Cardiac septum (tissue), 1 donor: ENCODE data around the genes KIF3C and EIF2B4.

DNA sequence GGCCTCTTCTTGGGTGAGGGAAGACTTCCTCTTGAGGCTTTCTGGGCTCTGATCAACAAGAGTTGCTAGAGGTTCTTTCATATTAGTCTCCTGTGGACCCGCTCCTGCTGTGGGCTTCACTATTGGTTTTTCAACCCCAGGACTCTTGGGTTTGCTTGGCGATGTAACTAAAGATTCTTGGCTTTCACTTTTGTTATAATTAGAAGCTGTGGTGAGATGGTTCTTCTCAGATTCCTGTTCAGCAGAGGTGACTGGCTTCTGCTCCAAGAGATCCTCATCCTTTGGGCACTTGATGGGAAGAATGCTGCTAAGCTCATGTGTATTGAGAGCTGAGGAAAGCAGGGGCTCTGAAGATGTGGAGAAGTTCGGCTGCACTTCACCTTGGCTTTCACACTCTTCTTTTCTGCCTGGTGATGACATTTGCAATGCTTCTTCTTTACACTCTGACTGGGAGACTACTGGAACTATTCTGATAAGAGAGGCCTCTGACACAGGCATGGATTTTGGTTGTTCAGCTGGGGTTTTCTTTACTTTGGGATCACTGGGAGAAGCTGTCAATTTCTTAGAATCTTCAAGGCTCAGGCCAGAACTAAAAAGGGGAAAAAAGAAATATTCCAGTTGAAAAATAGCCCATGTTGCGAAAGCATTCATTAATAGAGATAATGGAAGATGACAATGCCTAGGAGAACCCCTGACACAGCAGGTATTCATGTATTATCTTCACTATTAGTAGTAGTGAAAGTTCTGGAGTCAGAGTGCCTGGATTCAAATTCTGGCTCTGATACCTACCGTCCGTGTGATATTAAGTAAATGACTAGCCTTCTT, 76.7 kb upstream of the DTNB start:
- PRO-cap = no peak

GRCh38 chr2:25816237-25816835, 62.0 kb downstream of the ASXL2 start:
- PRO-cap = no peak

GRCh38 chr2:25977571-25978381, 4.5 kb downstream of the KIF3C start:
- PRO-cap = no peak

GRCh38 chr2:25982323-25983110, at the start of gene KIF3C:
Gene KIF3C (minus strand): TSS chr2:25982497.
- PRO-cap = bidirectional peak, plus-strand start at chr2:25982625, minus-strand start at chr2:25982535

DNA sequence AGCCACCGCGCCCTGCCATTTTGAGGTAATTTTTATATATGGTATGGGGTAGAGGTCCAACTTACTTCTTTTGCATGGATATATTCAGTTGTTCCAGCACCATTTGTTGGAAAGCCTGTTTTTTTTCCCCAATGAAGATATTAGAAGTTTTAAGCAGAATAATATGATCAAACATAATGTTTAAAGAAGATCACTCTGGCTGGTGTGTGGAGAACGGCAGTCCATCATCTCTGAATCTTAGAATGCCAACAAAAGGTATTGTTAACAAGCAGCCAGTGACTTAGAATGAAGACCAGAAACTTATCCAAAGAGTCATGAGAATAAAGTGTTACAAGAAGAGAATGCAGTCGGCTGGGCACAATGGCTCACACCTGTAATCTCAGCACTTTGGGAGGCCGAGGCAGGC, 67.9 kb upstream of the GAREM2 start:
- PRO-cap = no peak

GRCh38 chr2:26222275-26222833, 22.1 kb downstream of the HADHA start:
- PRO-cap = no peak

DNA sequence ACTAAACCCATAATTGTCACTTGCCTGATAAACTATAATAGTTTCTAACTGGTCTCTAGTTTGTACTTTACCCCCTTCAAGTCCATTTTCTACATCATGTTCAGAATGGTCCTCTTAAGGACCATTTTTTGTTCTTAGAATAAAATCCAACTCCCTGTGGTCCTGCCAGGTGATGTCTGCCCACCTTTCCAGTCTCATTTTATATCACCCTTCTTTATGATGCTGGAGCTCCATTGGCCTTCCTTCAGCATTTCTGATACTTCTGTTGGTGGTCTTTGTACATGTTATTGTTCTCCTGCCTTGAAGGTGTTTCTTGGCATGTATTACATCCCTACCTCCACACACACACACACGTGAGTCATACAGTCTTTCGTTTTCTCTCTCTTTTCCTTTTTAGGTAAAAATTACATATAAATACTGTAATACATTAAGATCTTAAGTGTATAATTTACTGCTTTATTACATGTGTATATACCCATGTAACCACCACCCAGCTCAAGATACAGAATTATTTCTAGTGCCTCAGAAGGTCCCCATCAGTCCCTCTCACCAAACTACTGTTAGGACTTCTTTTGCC, 10.1 kb upstream of the ADGRF3 start:
- PRO-cap = no peak

GRCh38 chr2:26411313-26412027, 9.8 kb downstream of the DRC1 start:
- PRO-cap = no peak

GRCh38 chr2:26706784-26707546, 14.4 kb downstream of the KCNK3 start:
- PRO-cap = no peak

GRCh38 chr2:26786289-26786657, 417 bp downstream of the CENPA start:
- PRO-cap = no peak

- PRO-cap = bidirectional peak, plus-strand start at chr2:27072423, minus-strand start at chr2:27072236
Observed at GRCh38 chr2:27071969-27072813, 737 bp upstream of the OST4 start.

GRCh38 chr2:27079316-27079979, 1.0 kb downstream of the EMILIN1 start:
- PRO-cap = no peak

DNA sequence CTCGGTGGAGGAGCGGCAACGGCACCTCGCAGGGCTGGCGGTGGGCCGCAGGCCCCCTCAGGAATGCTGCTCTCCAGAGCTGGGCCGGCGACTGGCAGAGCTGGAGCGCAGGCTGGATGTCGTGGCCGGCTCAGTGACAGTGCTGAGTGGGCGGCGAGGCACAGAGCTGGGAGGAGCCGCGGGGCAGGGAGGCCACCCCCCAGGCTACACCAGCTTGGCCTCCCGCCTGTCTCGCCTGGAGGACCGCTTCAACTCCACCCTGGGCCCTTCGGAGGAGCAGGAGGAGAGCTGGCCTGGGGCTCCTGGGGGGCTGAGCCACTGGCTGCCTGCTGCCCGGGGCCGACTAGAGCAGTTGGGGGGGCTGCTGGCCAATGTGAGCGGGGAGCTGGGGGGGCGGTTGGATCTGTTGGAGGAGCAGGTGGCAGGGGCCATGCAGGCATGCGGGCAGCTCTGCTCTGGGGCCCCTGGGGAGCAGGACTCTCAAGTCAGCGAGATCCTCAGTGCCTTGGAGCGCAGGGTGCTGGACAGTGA, 3.9 kb upstream of the KHK start:
- PRO-cap = no peak

DNA sequence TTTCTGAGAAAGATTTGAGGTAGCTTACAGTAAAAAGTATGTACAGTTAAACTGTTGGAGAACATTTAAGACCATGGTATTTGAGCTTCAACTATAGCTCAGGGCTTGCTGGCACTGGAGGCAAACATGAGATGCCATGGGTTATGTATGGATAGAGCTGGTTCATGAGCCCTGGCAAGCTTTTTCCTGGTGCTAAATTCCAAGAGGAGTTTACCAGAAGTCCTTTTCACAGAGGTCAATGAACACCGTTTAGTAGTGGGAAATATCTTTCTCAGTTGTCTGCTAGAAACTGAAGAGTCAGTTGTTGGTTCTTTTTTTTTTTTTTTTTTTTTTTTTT, 1.2 kb downstream of the KHK start:
- PRO-cap = no peak

DNA sequence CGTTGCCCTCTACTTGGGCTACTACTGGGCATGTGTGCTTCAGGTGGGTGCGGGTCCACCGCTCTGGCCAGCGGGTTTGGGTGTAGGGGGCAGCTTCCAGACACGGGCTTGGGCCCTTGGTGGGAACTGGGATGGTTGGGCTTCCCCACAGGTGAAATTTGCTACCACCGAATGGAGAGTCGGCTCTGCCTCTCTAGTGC, 305 bp downstream of the ABHD1 start:
- PRO-cap = no peak

DNA sequence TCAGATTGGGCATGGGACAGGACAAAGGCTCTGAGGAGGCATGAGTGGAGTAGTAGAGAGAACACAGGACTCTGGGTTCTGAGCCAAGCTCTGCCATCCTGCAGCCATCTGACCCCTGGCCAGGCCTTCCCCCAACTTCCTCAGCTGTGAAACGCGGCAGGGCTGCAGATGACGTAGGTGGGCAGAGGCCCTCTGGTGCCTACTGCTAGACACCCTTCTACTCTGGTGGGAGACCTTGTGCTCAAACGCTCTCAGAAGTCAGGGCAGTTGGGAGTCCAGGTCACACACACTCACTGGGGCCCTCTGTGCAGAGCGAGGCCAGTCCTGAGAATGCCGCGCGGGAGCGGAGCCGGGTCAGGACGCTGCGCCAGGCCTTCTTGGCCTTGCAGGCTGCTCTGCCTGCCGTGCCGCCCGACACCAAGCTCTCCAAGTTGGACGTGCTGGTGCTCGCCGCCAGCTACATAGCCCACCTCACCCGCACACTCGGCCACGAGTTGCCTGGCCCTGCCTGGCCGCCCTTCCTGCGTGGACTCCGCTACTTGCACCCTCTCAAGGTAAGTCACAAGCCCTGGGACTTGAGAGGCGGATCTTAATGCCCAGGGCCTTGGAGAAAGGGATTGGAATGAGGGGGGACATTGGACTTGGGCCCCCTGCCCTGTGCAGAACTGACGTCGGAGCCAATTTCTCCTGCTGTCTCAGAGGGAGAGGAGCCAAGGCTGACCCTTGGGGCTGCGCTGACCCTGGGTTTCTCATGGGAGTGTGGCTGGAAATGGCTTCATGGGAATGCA, 1.2 kb downstream of the TCF23 start:
- PRO-cap = no peak

DNA sequence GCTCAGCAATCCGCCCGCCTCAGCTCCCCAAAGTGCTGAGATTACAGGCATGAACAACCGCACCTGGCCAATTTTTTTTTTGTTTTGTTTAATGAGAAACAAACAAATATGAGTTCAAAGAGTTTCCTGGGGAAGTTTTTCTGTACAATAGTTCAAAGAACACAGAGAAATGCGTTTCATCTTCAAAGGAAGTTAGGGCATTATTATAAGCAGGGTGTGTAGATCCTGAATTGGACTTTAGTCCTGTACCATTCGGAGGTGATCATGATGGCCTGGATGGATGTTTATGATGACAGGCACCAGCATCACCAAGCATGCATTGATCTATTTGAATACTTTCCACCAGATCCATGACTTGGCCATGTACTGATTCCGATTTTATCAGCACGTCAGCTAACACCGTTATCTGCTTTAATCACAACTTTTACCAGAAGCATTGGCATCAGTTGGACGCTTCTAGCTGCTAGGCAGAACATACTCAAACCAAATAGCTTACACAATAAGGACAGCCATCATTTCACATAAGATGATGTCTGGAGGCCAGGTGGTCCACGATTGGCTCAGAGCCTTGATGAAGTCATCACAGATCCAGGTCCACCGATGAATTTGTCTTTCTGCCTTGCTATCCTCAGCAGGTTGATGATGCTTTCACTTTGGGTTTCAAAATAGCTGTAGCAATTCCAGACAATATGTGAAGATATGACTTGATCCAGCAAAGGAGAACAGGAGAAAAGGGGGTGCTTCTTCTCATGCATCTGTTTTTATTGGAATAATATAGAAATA, 29.1 kb downstream of the TCF23 start:
- PRO-cap = no peak

DNA sequence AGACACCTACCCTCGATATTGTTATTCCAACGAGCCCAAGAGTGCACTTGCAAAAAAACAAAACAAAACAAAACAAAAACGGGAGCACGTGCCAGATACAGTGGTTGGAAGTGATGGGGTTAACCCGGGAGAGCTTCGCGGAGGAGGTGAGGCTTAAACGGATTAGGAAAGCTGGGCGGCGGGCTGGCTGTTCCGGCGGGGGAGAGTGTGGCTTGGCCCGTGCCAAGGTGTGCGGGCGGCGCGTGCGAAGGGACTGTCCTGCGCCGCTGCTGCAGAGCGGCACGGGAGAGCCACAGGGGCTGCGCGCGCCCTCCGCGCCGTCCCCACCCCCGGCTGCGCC, 1.4 kb upstream of the SLC30A3 start:
- PRO-cap = unidirectional peak, plus-strand start at position 274 of the sequence

DNA sequence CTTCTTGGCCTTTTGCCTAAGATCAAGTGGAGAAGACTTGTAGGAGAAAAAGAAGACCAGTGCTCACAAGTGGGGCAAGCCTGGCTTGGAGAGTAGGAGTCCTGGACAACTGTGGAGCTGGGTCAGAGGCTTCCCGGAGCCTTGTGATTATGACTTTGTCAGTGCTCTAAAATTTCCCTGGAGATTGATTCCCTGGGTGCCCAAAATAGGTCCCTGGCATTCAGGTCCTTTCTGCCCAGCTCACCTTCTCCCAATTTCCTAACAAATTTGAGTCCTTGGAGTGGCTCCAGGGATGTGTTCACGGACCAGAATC, 770 bp upstream of the TRIM54 start:
- PRO-cap = unidirectional peak, minus-strand start at position 113 of the sequence

DNA sequence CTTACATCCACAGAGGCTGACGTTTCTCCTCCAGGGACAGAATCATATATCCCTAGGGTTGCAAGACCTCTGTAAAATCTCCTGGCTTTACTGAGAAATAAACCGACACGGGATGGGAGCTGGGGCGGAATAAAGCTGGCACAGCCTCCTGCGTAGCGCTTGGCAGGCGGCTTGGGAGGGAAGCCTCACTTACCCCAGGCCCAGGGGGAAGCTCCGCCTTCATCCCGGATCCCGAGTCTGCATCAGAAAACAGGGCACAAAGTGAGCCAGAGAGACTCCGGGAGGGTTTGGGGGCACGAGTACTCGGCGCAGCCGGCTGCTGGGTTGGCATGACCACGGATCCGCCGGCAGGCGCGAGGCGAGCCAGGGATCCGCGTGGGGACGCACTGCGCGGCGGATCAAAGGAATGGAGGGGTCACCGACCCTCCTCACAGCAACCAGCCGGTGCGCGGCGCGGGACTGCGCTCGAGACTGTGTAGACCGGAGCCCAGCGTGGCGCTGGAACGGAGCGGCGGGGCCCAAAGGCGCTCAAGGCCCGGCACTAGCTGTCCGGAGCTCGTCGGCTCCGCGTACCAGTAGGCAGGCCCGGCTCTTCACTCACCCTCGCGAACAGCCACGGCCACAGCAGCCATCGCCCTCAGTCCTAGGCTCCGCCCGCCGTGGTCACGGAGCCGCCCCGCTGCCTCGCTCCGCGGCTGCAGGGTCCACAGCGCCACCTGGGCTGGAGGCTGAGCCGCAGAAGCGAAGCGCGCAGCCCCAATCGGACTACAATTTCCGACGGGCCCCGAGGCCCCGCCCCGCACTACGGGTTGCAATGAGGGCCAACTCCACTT, at the start of gene EIF2B4:
EIF2B4 (minus strand) TSS at position 656 of the 833 bp plus-strand sequence.
- PRO-cap = unidirectional peak, plus-strand start at position 269 of the sequence; bidirectional peak, plus-strand start outside the sequence, minus-strand start at position 571 of the sequence